ENCODE measurements around a stretch of chr2.

- PRO-cap = no peak
These were observed 258.2 kb upstream of the CXCR4 start for GRCh38 chr2:136376074-136376605.

DNA sequence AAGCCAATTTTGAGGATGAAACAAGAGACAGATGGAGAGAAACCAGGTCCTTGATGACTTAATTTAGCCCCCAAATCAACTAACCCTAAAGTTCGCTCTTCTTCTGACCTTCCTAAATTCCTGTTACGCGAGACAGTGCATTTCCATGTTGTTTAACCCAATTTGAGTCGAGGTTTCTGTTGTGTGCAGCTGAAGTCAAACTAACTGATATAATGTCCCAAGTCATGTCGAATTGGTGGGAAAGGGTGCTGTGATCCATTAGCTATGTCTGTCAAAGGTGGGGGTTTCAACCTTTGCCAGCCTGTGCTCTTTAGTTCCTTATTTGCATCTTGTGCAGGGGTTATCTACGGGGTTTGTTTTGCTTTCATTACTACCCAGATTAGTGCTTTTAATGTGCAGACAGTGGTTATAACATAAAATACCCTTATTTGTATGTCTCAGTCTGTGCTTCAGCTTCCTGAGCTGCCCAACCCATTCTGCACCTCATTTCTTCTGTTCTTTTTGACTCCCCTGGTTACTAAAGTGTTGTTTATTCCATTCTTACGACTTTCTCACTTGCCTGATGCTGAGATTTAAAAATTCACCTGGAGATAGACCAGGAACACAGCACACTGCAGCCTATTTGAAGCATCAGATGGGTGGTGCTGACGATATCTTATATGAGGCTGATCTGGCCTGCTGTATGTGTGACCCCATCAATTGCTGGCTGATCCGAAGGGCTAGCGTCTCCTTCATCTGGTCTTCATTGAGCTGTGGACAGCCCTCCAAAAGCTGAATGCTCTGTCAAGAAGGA, 271.9 kb upstream of the CXCR4 start:
- PRO-cap = no peak

DNA sequence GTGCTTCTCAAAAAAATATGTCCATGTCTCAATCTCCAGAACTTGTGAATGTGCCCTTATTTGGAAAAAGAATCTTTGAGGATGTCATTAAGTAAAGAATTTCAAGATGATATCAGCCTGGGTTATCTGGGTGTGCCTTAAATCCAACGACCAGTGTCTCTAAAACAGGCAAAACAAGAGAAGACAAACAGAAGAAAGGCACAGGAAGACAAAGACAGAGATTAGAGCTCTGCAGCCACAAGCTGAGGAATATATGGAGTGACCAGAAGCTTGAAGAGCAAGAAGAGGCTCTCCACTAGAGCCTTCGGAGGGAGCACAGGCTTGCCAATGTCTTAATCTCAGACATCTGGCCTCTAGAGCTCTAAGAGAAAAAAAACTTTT, 71.5 kb downstream of the HNMT start:
- PRO-cap = no peak

DNA sequence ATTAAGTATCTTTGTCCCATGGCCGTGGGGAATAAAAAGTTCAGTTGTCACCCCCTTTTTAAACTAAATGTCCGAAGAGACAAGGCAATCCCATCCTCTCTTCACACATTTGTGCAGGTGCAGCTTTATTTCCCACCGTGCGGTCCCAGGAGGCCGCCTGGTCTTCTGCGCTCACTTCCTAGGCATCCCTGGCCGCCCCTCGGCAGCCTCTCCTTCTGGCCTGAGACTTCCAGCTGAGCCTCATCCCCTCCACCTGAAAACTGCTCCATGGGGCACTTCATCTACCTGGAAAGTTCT, 588 bp upstream of the SPOPL start:
- PRO-cap = no peak

DNA sequence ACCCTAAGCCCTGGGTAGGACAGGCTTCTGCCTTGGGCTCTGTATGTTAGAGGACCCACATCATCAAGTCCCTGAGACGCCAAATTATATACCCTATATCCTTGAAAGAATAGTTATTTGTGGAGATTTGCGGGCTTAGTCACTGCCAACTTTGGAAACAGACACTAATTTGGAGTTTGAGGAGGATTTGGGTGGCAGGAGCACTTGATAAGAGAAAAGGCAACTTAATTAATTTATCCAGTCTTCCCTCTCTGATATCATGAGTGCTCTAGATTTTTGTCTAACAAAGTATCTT, 97.4 kb downstream of the SPOPL start:
- PRO-cap = no peak

- PRO-cap = no peak
These were observed 1466.8 kb upstream of the NXPH2 start for GRCh38 chr2:140246930-140247381.

DNA sequence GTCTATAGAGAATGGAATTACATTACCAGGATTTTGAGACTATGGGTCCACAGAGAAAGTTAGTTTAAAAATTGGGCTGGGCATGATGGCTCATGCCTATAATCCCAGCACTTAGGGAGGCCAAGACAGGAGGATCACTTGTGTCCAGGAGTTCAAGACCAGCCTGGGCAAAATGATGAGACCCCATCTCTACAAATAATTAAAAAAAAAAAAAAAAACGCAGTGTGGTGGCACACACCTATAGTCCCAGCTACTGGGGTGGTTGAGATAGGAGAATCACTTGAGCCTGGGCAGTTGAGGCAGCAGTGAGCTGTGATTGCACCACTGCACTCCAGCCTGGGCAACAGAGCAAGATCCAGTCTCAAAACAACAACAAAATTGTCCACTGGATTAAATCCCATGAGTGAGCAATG, 1469.5 kb downstream of the LRP1B start:
- PRO-cap = no peak

DNA sequence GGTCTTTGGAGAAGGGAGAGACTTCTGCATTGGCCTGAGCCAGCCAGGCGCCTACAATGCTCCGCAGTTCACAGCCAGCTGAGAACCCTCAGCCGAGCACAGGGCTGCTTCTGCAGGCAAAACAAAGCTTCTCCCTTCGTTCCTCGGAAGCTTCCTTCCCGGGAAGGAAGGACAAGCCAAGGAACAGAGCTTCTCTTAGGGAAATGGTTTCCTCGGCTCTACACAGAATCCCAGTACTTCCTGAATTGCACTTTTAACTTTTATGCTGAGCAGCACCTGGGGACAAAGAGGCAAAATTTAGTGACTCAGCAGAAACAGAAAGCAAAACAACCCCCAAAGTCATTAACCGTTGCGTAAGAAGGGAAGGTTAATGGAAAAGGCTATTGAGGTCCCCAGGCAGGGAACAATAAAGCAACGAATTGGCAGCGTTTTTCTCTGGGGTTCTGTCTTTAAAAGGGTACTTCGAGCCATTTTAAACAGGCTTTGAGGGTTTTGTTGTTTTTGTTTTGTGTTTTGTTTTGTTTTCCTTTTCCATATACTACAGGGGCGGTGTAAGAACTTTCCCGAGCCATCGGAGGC, 524 bp upstream of the LRP1B start:
- PRO-cap = no peak

GRCh38 chr2:142328220-142328777, 197.5 kb upstream of the LRP1B start:
- PRO-cap = no peak

DNA sequence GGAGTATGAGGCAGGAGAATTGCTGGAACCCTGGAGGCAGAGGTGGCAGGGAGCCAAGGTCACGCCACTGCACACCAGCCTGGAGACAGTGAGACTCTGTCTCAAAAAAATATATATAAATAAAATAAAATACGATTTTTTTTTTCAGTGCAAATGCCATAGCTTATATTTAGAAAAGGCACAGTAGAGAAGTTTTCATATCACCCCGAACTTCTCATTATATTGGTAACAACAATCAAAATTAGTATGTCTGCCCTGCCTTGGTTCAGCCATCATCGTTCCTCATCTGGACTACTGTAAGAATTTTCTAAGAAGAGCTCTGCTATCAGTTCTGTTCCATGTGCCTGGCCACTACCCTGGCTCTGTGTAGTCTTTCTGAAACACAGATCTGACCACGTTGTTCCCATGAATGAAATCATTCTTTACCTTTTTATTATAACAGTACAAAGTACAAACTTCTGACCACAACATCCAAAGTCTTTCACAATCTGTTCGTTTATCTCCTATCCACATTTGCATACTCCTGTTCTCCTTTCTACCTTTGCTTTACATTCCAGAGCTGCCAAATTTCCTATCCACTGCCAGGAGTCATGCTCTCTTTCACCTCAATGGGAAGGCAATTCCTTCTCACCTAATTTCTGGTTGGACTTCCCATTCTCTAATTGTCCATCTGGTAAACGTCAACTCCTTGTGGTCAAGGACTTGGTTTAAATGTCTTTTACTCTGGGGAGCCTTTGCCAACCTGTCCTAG, 284.6 kb upstream of the LRP1B start:
- PRO-cap = no peak

- PRO-cap = no peak
These were observed 53.5 kb downstream of the KYNU start for GRCh38 chr2:142930994-142931425.

DNA sequence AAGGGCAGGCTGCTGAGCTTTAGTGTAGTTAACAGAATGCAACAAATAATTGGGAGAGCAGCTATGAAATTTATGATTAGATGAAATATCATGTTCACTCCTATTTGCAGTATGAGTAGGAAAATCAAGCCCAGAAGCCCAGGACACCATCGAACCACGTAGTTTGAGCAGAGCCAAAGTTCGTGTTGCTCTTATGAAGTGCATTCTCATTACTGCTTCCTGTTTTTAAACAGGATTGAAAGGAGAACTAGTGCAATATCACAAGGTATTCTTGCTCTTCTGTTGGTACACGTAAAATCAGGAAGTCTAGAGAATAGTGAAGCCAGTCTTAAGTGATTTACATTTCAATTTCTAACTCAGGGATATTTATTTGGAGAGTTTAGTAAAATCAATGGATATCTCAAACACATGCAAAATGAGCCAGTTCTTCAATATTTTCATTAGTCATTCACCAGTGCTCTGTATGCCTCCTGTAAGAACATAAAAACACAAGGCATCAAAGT, 21.1 kb downstream of the ARHGAP15 start:
- PRO-cap = no peak

GRCh38 chr2:143482606-143483098, 353.4 kb downstream of the ARHGAP15 start:
- PRO-cap = no peak

- PRO-cap = no peak
These were observed 431.2 kb downstream of the GTDC1 start for GRCh38 chr2:143901063-143901649.

GRCh38 chr2:144097607-144098389, 234.5 kb downstream of the GTDC1 start:
- PRO-cap = no peak

GRCh38 chr2:144143870-144144183, 188.5 kb downstream of the GTDC1 start:
- PRO-cap = no peak

DNA sequence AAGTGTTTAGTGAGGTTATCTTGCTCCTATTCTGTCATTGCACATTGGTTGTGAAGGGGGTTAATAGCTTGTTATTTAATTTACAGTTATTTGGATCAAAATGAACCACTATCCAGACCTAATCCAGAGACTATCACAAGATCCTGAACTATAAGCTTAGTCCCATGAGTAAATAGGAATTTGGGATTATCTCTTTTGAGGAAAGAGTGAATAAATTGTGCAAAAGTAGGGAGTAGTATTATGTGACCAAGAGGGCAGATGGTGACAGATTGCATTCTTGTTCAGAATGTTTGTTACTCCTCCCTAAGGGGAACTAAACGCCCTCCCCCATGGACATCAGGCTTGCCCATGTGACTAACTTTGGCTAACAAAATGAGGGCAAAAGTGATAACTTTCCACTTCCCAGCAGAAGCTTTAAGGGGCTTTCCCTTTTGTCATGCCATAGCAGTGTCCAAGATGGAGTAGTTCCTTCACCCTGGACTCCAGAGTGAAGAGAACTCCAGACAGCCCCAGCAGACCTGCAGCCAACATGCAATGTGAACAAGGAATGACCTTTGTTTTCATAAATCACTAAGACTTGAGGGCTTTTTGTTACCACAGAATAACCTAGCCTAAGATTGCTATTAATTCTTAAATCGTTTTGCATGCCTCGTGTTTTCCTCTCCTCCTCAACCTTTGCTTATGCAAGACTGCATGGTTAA, 24.0 kb upstream of the GTDC1 start:
- PRO-cap = no peak

DNA sequence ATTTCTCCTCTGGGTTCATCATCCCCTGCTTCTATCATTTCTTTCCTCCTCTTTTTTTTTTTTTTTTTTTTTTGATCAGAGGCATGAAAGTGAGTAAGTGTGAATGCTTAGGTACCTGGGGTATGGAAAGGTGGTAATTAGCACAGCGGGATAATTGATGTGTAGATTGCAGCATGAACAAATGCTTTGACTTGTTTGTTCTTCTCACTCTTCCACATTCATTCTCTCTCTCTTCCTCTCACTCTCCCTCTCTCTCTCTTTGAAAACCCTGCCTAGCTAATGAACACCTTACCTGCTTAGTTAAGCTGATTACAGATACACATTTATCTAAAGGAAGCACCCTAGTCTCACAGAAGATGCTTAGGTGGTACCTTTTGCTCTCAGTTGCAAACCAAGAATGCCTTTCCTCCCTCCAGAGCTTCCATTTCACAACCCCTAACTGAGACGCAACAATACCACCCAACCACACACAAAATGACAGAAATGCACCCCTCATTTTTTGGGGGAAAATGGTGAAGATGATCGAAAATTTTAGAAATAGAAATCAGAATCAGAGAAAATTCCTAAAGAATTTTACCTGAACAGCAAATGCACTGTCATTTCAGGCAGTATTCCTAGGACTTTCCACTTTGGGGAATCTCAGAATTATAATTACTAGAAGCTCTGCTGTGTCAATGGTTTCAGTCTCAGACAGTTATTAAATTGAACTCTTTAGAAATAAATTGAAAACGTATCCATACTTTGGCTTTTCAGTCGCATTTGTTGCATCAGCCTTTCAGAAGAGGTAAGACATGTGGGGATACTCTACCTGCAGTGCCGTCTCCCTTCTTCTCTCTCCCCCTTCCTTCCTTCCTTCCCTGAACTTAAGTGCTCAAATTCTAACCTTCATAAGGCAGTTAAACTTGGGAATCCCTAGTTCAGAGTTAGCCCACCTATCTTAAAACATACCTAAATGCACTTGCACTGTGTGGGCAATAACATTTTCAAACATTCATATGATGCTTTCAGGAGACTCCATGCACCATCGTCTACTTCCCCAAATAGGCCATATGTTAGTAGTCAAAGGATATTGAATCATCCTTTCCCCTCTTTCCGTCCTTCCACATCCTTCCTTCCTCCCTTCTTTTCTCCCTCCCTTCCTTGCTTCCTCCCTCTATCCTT, 74.3 kb downstream of the ZEB2 start:
- PRO-cap = no peak

- PRO-cap = no peak
These were observed 54.8 kb downstream of the ZEB2 start for GRCh38 chr2:144464866-144465719.

GRCh38 chr2:144484012-144484470, 35.9 kb downstream of the ZEB2 start:
- PRO-cap = no peak